Metastatic Lung Carcinoma in the Adrenal Gland (tissue), 1 donor: ENCODE data around the gene KCNK1.

DNA sequence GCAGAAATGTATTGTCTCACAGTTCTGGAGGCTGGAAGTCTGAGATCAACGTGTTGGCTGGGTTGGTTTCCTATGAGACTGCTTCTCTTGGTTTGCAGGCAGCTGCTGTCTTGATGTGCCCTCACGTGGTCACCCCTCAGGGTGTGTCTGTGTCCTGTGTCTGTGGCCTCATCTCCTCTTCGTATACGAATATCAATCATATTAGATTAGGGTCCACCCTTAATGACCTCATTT, 21.2 kb upstream of the DISC1 start:
- PRO-cap = no peak

DNA sequence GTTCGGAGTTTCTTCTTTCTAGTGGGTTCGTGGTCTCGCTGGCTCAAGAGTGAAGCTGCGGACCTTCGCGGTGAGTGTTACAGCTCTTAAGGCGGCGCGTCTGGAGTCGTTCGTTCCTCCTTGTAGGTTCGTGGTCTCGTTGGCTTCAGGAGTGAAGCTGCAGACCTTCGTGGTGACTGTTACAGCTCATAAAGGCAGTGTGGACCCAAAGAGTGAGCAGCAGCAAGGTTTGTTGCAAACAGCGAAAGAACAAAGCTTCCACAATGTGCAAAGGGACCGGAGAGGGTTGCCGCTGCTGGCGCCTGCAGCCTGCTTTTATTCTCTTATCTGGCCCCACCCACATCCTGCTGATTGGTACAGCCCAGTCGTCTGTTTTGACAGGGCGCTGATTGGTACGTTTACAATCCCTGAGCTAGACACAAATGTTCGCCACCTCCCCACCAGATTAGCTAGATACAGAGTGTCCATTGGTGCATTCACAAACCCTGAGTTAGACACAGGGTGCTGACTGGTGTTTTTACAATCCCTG, 14.8 kb downstream of the DISC1 start:
- PRO-cap = no peak

DNA sequence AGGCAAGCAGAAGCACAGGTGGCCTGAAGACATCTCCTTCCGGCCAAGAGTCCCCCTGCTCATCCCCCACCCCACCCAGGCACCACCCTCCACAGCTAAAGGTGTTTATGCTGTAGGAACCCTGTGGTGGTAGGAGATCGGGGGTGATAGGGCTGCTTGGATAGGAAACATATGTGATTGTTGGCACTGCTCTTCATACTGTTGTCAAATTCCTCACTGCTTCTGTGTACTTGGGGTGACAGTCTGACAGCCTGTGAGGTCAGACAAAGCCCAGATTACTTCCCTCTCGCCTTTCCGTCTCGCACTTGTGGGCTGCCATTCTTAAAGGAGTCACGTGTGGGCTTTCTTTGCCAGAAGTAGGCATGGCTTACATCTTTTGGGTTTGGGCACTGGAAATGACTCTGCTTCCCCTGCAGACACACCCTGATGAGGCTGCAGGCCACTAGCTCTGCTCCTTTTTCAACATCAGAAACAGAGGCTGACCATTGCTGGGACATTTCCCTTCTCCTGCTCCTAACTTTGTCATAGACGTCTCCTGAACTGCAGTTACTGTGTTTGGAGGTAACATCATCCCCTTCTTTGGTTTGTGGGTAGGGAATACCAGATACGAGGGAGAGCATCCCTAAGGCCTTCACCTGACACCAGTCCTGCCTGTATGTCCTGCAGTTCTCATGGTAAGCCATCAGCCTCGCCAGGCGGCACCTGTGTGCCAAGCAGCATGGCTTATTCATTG, 363.9 kb downstream of the DISC1 start:
- PRO-cap = no peak

DNA sequence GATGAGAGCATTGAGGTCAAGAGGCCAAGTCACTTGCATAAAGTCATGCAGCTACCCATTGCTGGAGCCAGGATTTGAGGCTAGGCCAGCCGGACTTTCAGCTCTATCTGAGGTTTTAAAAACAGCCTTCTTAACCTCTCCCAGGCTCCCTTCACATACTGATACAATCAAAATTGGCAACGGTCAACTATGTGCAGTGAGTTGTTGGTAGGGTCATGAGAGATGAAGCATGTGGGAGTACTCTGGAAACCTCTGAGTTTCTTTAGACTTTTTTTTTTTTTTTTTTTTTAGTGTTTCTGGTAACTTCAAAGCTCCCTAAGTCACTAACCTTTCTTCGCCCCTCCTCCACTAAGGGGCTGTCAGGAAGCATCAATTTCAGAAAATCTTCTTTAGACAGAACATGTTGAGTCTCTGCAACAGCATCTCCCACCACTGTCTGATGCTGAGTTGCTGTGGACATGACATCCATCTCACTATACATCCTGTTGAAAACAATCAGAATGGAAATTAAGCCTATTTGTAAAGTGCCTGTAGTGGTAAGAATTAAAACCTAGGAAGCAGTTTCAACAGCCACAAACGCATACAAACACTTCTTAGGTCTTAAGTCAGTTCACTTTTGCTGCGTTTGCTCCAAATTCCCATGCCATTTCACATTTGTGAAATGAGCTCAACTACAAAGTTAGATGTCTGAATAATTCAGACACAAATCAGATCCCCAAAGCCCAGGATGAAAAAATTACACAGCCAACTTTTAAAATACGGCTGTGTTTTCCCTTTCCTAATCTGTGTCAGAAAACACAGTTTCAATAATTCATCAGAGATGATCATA, 201.6 kb downstream of the SIPA1L2 start:
- PRO-cap = no peak

DNA sequence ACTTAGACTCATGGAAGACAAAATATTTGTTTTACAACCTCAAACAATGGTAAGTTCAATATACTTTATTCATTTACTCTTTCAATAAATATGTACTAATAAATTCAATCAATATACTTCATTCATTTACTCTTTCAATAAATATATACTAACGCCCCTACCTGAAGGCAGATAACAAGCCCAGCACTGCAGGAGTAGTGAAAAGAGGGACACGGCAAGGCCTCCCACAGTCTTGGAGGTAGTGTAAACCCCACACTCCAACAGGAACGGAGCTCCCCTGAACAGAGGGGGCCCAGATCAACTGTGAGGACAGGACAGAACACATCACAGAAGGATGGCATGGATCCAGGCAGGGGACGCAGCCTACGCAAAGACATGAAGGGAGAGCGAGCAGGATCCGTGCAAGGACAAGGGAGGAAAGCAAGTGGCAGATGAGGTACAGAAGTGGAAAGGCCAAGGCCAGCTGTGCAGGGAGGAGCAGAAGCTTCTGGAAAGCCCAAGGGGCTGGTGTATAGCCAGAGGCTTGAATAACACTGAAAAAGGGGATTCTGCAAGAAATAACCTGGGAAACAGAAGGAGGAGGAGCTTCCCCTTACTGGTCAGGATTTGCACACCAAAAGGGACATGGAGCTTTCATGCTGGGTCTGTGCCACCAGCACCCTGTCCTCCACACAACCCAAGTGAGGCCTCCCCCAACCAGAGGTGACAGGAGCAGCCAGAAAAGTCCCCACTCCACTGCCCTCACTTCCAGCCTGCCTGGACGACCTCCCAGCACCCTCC, 81.3 kb downstream of the SIPA1L2 start:
- PRO-cap = no peak

GRCh38 chr1:232900895-232901399, 49.5 kb upstream of the NTPCR start:
- PRO-cap = no peak

DNA sequence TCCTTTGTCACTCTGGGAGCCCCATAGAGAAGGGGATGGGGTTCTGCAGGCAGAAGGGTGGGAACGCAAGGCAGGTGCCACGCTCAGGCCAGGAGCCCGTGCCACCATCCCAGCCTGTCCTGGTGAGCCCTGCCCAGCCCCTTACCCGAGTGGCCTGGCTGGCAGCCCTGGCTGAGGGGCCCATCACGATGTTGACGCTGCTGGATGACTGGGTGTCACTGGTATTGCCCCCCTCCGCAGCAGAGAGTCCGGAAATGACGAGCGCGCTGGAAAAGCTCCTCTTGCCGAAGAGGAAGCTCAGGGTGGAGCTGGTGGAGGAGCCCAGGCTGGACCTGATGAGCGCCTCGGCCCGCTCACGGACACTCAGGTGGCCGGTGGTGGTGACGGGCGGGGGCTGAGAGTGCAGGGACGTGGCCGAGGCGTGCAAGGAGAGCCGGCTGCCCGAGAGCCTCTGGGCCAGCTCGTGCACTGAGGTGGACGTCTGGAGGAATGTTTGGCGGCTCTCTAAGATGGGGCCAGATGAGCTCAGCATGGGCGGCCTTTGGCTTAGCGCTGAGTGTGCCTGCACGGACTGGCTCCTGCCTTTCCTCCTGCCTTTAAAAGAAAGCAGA, 35.6 kb downstream of the NTPCR start:
- PRO-cap = no peak

GRCh38 chr1:233332004-233332583, 4.6 kb downstream of the MAP3K21 start:
- PRO-cap = no peak

- PRO-cap = bidirectional peak, plus-strand start at chr1:233614401, minus-strand start at chr1:233614287
Measured at GRCh38 chr1:233614034-233614563, at the start of gene KCNK1. KCNK1 (plus strand) TSS chr1:233614106.

- PRO-cap = no peak
Measured at GRCh38 chr1:233625093-233626035, 11.5 kb downstream of the KCNK1 start.

DNA sequence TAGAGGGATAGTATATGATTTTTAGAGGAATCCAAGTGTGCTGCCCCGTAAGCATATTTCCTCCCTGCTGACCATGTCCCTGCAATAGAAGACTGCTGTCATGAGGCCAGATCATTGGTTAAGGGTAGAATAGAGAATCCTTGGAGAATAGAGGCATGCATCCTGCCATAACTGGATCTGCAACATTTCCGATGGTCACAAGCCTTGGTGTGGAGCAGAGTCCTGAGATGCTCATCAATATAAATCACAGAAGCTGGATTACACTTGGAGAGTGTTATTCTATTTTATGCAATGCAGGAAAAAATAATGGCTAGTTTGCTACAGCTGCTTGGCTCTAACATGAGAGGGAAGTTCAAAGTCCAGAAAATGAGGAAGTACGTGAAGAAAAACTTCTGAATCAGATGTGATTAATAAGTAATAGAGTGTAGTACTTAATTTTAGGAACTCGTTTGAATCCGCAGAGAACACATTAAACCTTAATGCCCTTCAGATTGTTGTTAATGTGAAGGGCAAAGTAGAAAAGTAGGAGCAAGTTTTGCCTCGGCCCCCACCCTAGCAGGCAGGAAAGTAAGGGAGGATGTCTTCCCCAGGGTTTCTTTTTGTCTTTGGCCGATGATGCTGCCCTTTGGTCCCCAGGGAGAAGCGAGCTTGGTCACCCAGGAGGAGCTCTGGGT, 59.4 kb downstream of the KCNK1 start:
- PRO-cap = unidirectional peak, plus-strand start at position 440 of the sequence

- PRO-cap = no peak
Measured at GRCh38 chr1:234373817-234374356, 631 bp downstream of the COA6 start.

DNA sequence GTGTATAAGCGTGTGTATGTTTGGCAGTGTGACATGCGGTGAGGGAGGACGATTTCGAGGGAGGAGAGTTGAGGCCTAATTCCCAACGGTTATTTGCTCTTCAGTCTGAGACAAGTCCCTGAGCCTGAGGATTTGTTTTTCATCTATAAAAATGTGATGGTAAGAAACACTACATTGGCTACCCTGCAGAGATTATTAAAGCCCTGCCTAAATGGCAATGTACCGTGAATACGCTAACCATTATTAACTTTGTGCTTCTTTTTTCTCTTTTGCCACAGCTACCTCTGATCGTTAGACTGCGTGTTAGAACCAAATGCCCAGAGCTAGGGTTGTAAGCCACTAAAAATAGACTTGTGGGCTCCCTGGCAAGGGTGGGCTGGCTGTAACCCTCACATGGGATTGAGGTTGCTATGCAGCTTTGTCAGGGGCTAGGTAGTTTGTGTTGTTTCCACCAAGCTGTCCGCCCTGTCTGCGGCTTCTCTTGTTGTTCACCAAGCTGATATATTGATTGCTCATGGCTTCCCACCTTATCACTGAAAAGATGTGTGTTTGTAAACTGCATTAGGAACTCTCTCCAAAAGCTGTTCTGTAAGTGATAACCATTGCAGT, 41.8 kb upstream of the TARBP1 start:
- PRO-cap = no peak

DNA sequence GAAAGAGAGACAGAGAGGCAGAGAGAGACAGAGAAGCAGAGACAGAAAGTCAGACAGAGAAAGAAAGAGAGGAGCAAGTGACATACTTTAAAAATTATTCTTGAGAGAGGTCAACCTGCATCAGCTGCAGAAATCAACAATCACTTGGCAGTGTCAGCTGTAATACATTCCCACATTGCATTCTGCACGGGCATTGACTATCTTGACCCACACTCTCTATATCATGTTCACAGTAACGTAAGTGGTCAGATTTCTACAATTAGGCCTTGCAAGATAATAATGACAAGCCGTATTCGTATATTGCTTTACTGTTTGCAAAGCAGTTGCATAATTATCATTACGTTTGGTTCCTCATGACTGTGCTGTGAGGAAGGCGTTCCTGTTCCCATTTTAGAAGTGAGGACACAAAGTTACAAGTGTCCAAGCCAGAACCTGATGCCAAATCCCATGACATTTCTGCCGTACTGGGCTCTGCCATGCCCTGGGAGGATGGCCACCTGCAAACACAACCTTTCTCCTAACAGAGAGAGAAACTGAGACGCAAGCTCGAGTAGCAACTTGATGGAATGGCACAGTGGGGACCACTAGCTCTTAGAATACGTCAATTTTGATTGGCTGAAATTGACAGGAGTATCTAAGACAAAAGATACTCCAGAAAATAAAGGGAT, 53.5 kb upstream of the TARBP1 start:
- PRO-cap = no peak

DNA sequence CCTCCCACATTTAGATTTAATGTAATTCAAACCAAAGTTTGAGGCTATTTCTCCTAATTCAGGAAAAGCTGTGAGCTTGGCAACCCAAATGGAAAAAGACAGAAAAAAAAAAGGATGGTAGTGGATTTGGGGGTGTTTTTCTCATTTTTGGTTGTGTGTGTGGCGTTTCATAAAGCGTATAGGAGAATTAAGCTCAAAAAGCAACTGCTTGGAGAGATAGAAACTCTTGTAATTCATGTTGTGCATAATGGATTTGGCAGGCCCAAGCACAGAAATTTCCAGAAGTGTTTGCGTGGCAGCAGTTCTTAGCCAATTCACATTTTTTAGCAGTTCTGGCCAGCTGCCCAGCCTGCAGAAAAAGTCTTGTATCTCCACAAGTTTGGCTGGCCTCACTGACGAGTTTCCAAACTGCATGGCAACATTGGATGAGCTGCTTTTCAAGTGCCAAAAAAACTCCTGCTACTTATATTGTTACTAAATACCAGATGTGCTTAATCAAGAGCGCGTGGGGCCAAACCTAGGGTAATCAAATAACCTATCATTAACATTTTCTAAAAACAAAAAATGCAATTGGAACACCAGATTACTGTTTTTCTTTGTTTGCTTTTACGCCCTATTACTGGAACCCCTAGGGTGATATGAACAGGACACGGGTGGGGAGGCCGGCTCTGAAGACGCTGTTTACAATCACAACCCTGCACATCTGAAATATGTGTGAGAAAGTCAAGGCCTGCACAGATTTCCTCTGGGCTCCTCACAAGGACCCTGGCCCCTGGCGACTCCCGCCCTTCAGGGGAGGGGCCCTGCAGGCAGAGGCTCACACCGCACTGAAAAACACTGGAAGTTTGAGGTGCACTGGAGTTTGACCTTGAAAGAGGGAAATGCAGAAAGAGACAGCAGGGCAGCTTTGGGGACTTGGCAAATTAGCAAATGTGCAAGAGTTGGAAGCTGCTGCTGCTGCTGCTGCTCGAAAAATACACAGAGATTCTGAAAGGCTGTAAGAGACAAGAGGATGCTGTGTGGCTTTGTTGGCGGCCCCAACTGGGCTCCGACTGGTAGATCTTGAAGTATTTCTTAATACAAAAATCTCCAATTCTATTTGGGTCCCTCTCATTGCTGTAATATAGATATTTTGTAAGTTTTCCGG, 55.2 kb upstream of the TARBP1 start:
- PRO-cap = no peak

DNA sequence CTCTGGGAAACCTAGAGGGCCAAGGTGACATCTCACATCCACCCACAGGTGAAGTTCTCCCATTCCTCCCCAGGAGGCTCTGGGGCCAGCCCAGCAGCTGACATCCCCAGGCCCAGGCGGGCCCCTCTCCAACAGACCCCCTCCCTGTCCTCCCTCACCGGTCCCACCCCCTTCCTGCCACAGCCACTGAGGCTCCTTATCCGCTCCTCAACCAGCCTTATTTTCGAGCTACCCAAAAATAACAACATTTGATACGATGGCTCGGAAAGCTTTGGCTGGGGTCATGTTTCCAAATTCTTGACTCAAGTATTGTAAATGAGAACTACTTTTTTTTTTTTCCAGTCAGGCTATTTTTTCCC, 27.4 kb downstream of the IRF2BP2 start:
- PRO-cap = no peak

DNA sequence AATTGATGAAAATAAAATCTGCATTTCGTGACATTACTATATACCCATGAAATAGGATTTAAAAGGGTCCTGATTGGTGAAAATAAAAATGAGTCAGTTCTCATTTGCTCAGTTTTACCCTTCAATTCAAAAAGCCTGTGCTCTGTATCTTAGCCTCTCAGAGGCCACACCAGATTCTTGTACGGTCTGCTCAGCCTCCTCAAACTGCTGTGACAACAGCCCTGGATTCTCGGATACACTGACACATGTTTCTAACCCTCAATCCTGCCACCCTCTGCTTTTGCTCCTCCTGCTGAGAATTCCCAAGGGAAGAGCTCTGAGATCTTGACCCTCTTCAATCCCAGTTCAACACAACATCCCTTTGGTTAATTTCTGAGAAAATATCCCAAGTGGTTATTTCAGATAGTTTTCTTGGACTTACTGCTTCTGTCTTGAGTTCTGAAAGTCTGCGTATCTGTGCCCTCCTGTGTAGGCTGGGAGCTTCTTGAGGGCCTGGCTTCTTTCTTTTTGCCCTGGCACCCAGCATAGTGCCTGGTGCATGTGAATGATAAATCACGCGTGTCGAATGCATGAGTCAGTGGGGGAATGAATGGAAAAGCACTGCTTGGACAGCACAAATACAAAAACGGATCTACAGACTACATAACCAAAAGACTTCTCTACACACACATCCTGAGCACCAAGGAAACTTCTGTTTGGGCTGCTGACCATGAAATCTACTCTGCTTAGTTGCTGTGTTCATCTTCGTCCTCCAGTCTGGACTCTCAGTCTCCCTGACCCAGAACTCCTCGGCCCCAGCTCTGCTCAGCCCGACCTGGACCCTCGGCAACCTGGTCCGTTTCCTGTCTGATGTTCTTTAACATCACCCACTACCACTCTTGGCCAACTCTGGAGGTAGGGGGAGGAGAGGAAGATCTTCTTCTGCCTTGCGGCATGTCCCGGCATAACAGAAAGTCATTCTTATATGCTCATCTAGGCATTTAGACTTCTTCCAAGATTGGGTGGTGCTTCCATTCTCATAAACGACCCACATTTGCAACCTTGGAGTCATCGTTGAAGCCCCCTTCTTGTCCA, 24.4 kb downstream of the IRF2BP2 start:
- PRO-cap = no peak

- PRO-cap = unidirectional peak, plus-strand start at chr1:234607313; unidirectional peak, plus-strand start at chr1:234607398
Measured at GRCh38 chr1:234606916-234607783, 2.8 kb downstream of the IRF2BP2 start.

- PRO-cap = no peak
Measured at GRCh38 chr1:234618254-234619196, 8.5 kb upstream of the IRF2BP2 start.

GRCh38 chr1:234675088-234675287, 65.0 kb upstream of the IRF2BP2 start:
- PRO-cap = no peak